Islet of Langerhans (tissue), 1 donor: ENCODE measurements around a stretch of chr2.

DNA sequence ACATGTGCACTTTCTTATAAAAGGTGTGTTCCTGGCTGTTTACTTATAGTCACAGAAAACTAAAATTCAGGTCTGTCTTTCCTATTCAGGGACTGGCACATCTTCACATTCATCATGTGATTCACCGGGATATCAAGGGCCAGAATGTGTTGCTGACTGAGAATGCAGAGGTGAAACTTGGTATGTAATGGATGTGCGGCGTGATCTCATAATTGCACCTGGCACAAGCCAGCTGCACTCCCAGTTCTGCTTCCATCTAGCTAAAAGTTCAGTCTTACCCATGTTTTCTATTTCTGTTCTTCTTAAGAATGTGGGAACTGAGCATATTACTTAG, 131.9 kb downstream of the MAP4K4 start:
- RRBS, result no CpG with 5 or more reads among the region's 3 CpGs

GRCh38 chr2:101869560-101869931, 122.2 kb upstream of the IL1R2 start:
- RRBS, result no CpG with 5 or more reads among the region's 15 CpGs

DNA sequence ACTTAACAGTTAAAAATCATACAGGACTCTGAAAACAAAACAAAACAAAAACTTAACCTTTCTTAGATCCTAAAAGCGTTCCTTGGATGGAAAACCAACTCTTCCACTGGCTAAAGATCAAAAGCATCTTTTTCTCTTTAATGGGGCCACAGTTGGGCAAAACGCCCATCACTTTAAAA, 340 bp upstream of the IL1R2 start:
- RRBS, result no CpG with 5 or more reads among the region's 2 CpGs

GRCh38 chr2:102041952-102042564, 50.3 kb downstream of the IL1R2 start:
- RRBS, result no CpG with 5 or more reads among the region's 2 CpGs

- RRBS, result 100% methylated on average over 2 of the region's 12 CpGs
Measured at GRCh38 chr2:102069039-102069946, 73.3 kb upstream of the IL1R1 start.

- RRBS, result no CpG with 5 or more reads among the region's 5 CpGs
Measured at GRCh38 chr2:102101743-102102169, 40.8 kb upstream of the IL1R1 start.

DNA sequence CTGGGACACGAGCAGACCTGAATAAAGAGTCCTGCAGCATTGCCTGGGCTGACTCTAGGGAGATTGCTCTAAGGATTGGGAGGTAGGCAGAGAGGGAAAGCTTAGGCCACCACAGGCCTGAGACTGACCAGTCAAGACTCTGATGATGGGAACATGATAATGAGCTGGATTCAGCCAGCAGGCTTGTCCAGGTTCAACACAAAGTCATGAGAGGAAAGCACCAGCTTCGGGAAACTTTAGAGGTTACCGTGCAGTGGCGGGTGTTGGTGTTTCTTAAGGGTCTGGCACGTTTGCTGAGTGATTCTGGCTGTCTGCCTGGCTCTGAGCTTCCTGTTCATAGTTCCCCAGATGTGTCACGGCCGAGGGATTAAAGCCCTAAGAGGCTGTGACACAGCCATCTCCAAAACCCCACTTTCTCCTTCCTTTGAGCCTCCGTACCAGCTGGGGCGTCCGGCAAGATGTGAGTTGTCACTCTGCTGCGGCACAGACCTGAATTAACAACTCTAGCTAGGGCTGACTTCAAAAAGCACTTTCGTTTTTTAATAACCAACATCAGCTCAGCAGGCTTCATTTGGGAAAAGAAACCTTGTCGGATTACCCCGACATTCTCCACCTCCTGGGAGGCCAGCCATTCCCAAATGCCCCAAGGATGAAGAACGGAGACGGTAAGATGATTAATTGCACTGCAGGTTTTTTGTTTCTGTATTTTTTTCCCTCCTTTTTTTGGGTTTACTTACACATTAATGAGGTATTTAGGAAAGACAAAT, 38.2 kb upstream of the IL1R1 start:
- RRBS, result no CpG with 5 or more reads among the region's 16 CpGs

DNA sequence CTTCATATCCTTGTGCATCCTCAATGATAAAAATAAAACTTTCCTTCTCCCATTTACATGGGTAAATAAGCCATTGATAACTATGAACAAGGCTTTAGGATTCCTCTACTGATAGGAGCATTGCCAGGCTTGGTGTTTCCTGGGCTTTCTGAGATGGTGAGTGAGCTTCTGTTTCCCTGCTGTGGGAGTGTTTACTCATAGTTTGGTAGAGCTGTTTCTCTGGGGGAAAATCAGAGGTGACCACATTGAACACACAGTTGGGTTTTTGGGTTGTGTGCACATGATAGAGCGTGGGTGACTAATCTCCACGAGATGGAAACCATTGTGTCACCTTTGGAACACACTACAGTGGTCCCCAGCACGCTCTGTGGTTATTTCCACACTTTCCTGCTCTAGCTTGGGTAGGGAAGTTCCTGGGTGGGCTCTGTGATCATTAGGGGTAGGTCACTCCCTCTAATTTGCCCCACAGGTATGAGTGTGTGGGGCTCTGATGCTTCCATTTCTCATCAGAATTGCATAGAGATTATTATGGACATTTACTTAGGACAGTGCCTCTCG, 5.4 kb downstream of the IL1R1 start:
- RRBS, result no CpG with 5 or more reads among the region's 4 CpGs

GRCh38 chr2:102764113-102764478, 2.3 kb downstream of the TMEM182 start:
- RRBS, result no CpG with 5 or more reads among the region's 6 CpGs

DNA sequence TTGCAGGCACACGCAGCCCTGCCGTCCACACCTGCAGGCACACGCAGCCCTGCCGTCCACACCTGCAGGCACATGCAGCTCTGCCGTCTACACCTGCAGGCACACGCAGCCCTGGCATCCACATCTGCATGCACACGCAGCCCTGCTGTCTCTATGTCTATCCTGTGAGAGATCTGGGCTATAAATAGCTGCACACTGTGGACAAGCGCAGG, 41.9 kb downstream of the TMEM182 start:
- RRBS, result no CpG with 5 or more reads among the region's 8 CpGs

- RRBS, result no CpG with 5 or more reads among the region's 7 CpGs
Measured at GRCh38 chr2:104704845-104705044, 149.2 kb upstream of the POU3F3 start.

DNA sequence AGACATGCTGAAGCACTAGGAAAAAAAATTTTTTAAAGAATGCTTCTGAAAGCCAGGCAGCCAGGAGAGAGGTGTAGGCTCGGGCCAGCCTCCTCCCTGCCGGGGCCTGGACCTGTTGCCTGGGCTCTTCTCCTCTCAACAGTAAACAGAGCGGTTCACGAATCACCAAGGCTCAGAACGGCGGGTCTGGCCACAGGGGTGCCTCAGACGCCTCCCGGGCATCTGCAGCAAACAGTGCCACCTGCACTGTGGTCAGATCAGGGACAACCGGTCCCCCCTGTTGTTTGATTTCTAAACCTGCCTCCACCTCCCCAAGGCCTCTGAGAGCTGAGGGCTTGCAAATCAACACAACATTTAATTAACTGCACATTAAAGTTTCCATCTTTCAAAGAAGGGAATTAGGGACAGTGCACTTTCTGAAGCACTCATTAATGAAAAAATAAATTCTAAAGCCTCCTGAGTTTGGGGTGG, 95.5 kb upstream of the POU3F3 start:
- RRBS, result 24% methylated on average over 2 of the region's 9 CpGs

DNA sequence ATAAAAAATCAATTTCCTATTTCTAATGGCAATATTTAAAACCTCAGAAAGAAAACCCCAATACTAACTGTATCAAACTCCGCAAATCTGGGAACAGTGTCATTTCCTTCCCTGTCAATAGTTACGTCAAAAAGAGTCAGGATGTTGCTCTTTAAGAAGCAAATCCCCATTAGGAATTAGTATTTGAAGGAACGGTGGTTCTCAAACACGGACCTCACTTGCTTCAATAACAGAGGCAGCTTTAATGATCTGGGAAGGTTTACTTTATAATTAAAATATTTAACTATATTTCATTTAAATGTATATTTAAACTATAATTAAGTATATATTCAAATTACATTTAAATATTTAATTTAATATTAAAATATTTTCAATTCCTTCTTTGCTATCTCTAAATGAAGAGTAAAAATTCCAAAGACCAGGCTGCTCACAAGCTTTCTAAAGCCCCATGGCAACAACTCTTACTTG, 63.1 kb upstream of the POU3F3 start:
- RRBS, result no CpG with 5 or more reads among the region's 4 CpGs

GRCh38 chr2:105099300-105100046, 61.6 kb downstream of the MRPS9 start:
- RRBS, result no CpG with 5 or more reads among the region's 8 CpGs

DNA sequence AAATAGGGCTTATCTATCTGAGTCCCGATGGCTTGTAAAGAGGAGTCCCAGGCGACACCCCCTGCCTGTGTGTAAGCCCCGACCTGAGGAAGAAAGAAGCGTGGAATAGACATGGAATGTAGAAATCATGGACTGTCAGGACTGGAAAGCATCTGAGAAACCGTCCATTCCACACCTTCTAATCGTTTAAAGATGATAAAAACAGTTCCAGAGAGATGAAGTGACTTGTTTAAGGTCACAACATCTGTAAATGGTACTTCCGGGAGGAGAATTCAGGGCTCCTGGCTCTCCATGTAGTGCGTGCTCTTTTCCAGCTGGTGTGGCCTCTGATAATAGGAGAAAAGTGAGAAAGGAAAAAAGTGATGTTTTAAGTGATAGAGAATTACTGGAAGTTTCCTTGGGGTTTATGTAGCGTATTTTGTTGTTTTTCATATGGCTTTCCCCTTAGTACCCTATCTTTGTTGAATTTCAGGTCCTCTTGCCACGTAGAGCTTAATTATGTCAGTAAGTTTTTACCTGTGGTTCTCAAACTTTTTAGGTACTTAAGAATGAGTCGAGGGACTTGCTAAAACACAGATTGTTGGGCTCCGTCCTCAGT, 660 bp downstream of the C2orf49 start:
- RRBS, result no CpG with 5 or more reads among the region's 12 CpGs

GRCh38 chr2:105380835-105381424, 17.9 kb downstream of the FHL2 start:
- RRBS, result no CpG with 5 or more reads among the region's 10 CpGs

- RRBS, result no CpG with 5 or more reads among the region's 8 CpGs
Measured at GRCh38 chr2:105397335-105397780, 1.5 kb downstream of the FHL2 start.

DNA sequence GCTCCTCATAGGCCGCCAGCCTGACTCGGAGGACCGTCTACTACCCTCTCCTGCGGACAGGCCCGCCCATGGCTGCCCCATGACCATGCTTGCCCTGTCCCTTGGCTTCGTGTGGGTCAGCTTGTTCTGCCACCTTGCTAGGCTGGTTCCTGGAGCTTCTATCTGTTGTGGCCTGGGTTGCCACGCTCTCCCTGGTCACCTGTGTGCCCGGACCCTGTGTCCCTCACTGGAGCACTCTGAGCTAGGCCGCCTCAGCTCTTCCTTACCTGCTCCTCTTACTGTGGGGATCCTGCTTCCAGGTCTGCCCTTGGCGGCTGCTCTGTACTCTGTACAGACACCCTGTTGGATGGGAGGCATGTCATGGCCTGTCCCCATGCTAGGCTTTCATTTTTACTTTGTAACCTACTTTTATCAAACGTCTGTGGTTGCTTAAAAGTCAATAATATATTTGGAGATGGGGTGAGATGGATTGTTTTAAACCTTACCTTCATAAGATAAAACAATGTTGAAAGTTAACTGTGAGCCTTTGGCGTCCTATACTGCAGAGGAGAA, 29.7 kb upstream of the FHL2 start:
- RRBS, result no CpG with 5 or more reads among the region's 12 CpGs

- RRBS, result no CpG with 5 or more reads among the region's 6 CpGs
Measured at GRCh38 chr2:105750069-105750690, 5.5 kb downstream of the NCK2 start.

DNA sequence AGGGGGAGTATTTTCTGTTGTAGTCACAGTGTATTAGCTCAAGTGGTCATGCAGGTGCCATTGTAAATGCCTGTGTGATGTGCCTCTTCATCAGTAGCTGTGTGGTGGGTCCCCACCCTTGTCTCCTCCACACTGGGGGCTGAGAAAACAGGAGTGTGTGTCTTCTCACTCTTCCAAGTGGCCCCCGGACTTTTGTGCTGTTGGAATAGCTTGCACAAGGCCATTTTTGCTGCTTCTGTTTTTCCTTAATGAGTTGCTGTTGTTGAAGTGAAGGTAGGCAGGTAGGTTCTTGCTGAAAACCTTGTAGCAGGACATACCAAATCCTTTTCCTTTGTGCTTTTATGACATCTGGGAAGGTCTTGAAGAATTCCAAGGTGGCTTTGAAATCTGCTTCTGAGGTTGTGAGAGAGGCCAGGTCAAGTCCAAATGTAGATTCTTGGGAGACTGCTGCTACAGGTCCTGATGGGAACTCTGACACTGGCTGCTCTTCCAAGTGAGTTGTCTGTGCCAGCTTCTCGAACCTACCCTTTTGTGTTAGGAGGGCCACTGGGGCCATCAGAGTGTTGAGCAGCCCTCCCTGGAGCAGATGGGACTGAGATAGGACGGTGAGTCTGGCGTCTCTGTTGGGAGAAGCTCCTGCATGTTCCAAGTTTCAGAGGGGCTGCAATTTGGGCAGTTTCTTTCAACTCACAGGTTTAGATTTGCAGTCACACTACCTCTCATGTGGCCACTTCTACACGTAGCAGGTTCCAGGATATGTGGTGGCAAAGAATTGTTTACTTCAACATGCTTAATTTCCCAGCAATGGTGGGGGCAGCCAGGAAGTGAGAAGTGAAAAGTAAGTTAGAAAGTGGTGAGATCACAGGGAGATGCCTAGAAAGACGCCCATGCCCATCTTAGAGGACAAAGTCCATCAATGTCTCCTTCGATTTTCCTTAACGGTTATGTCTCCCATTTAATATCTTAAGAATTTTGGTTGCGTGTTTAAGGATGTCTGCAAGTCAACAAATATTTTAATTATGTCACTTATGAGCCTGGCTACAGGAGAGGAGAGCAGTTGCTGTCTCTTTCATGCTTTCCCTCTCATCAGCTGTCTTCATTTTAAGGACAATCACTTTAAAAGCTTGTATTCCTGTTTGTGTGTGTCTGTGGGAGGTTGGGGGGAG, 9.1 kb downstream of the NCK2 start:
- RRBS, result no CpG with 5 or more reads among the region's 9 CpGs